Ovary (tissue), 7 donors: ENCODE data around the genes MAPK14, BNIP5 and SRSF3.

GRCh38 chr6:36027668-36028620 is at the start of gene MAPK14:
MAPK14 (plus strand) TSS chr6:36027808.
- PRO-cap, 7 experiments: peak in 7 of 7 experiments; most common plus-strand start chr6:36027811 (in 7)
- RAMPAGE, long total RNA, 2 experiments: no peak in any of the 2 experiments

- PRO-cap, 7 experiments: no peak in any of the 7 experiments
- RAMPAGE, long total RNA, 2 experiments: no peak in any of the 2 experiments
These were observed 23.0 kb upstream of the MAPK13 start for GRCh38 chr6:36107295-36107782.

DNA sequence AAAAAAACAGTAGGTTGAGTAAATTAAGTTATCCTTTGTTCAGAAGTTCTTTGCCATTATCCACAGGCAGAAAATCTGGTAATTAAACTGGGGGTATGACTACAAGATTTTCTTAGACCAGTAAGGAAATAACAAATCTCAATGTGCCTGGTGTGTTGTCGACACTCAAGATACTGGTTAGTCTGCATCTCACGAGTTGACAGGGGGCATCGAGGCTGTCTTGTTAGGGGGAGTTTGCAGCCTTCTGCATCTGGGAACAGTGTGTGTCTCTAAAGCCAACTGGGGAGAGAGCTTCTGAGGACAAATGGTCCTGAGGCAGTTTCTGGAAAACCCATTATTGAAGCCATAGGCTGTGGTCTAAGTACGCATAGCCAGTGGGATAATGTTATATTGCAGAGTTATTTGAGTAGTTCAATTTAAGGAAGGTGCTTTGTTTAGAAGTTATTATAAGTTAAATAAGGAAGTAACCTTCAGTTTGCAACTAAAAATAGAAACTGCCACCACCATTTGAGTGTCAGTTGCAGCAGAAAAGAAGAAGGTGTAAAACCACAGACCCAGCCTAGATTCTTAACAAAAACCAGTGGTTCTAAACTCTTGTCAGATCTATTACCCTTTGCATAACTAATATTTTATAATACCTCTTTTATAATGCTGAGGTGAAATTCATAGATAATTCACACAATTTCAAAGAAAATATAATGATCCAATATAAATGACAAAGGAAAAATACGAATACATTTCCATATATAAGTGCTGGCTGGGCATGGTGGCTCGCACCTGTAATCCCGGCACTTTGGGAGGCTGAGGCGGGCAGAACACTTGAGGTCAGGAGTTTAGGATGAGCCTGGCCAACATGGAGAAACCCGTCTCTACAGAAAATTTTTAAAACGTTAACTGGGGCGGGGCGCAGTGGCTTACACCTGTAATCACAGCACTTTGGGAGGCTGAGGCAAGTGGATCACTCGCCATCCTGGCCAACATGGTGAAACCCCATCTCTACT is 15.3 kb upstream of the MAPK13 start:
- PRO-cap, 7 experiments: no peak in any of the 7 experiments
- RAMPAGE, long total RNA, 2 experiments: no peak in any of the 2 experiments

DNA sequence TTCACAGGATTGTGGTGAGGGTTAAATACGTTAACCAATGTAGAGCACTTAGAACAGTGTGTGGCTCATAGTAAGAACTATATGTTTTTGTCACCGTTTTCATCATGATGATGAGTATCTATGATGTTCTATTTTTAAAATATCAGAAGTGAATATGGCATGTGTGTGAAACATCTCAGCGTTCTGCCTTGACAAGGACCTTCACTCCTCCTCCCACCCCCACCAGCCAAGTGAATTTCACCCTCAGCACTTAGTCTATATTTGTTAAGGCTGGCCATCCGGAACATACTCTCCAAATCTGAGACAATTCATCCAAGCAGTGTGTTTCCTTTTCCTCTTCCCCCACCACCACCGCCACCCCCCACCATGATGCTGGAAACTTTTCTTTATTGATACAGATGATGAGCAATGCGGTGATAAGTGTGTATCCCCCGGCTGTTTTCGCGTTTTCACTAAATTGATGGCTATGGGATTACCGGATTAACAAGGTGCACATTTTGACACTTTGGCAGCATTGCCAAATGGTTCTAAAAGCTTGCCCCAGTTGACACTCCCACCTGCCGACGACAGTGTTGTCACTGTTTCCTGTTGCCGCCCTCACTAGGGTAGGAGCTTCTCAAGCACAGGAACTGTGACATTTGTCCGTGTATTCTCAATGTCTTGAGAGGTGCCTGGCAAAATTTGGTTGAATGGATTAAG is 10.0 kb upstream of the MAPK13 start:
- PRO-cap, 7 experiments: peak in 2 of 7 experiments; most common plus-strand start position 638 of the sequence (in 2)
- RAMPAGE, long total RNA, 2 experiments: no peak in any of the 2 experiments

DNA sequence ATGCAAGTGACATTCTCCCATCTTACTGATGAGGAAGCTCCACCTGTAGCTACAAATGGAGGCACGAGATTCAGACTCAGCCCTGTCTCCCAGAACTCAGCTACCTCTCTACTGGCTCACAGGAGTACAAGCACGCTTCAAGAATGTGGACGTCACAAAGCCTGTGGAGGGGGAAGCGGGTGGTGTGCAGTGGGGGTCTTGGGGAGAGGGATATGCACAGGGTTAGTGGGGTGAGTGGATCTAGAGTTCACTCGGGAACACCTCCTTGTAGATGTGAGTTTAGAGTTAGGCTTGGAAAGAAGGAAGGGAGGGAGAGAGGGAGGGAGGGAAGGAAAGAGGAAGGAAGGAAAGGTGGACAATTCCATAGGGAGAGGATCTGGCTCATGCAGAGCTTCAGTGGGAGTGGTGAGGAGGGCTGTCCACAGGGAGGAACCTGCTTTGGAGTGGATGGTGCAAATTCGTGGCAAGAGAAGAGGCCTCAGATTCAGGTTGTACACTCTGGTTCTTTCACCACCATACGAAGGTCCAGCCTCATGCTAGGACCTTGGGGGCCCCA is 7.4 kb upstream of the MAPK13 start:
- PRO-cap, 7 experiments: no peak in any of the 7 experiments
- RAMPAGE, long total RNA, 2 experiments: no peak in any of the 2 experiments

DNA sequence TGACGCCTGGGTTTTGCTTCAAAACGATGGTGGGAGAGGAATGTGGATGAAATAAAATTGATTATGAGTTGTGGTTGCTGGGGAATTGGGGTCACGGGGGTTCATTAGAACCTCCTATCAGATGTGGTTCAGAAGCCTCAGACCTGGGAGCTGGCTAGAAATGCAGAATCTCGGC is 605 bp upstream of the MAPK13 start:
- PRO-cap, 7 experiments: no peak in any of the 7 experiments
- RAMPAGE, long total RNA, 2 experiments: no peak in any of the 2 experiments

DNA sequence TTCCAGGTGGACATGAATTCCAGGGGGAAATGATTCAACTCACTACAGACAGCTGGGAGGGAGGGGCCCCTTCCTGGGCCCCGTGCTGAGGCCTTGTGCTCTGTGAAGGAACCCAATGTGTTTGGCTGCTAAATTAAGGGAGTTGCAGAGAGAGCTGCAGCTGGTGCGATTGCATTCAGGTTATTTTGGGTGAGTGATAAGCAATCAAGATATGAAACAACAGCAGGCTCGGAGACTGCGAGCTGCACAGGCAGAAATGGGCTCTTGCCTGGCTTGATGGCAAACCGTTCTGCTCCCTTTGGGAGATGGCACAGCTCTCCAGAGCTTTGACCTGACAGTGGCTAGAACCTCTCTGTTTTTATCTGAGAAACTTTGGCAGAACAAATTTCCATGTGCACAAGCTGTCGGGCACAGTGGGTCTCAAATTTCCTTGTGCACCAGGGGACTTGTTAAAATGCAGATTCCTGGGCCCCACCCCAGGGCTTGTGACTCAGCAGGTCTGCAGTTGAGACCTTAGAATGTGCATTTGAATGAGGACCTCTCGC is 9.8 kb downstream of the MAPK13 start:
- PRO-cap, 7 experiments: no peak in any of the 7 experiments
- RAMPAGE, long total RNA, 2 experiments: no peak in any of the 2 experiments

GRCh38 chr6:36291048-36291796 is 21.4 kb downstream of the PNPLA1 start:
- PRO-cap, 7 experiments: no peak in any of the 7 experiments
- RAMPAGE, long total RNA, 2 experiments: no peak in any of the 2 experiments

GRCh38 chr6:36336257-36337420 is at the start of gene BNIP5:
BNIP5 (minus strand) TSS chr6:36336888.
- PRO-cap, 7 experiments: no peak in any of the 7 experiments
- RAMPAGE, long total RNA, 2 experiments: start-site peak on the minus strand in 1 of 2 experiments, at chr6:36336885-36336890 at its widest, 13 reads per replicate

DNA sequence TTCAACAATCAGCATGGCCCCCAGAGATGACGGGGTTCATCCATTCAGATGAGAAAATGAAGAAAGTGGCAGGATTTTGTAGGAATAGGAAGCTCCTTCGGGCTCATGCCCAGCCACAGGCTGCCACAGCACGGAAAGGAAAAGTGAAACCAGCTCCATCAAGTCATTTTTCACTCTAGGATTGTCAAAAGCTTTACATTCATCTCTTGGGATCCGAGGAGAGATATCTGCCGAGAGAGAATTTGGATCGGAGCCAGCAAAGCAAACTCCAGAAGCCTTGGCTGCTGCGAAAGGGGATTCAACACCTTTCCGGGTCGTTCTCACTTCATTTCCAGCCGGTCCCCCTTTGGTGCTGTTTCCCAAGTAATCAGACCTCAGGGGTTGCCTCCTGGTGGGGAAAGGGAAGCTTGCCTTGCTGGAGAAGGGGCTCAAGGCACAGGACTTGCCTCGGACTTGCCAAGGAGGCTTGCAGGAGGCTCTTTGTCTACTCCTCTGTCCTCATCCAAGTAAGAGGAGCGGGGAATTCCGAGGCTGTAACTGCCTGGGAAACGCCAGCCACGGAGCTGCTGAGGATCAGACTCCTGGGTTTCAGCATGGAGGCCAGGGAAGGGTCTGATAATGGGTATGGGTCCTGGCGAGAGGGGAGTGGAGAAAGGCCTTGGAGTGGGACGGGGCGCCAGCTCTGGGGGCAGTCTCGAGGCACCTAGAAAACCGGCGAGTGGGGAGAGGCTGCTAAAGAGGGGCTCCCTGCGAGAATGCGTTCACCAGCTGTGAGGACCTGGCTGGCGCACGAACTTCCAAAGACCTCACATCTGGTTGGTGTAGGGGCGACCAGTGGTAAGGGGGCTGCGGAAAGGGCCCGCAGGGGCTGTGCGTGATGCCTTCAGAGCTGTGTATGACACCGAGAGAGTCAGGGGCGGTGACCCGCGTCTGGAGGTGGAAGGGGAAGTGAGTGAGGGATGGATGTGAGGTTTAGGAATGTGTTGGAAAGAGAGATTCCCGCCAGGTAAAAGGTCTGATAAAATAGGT is 730 bp downstream of the ETV7 start:
- PRO-cap, 7 experiments: peak in 4 of 7 experiments; most common plus-strand start position 892 of the sequence (in 2); most common minus-strand start position 772 of the sequence (in 4)
- RAMPAGE, long total RNA, 2 experiments: no peak in any of the 2 experiments

DNA sequence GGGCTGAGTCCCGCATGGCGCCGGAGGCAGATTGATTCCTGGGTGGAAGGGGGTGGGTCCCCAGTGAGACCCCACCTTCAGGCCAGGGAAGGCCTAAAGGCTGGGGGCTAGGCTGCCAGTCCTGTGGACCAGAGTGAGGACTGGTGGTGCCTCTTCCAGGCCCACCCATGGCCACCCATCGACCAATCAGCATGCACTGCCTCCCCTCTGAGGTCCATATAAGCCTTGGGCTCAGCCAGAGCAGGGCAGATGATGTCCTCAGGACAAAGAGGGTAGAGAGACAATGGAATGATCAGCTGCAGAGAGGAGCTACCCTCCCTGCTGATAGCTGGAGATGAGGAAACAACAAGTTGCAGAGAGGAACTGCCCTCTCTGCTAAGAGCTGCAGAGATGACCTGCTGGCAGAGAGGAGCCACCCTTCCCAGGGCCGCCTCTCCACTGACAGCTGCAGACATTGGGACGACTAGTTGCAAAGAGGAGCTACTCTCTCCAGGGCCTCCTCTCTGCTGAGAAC is 9.1 kb upstream of the ETV7 start:
- PRO-cap, 7 experiments: no peak in any of the 7 experiments
- RAMPAGE, long total RNA, 2 experiments: no peak in any of the 2 experiments

DNA sequence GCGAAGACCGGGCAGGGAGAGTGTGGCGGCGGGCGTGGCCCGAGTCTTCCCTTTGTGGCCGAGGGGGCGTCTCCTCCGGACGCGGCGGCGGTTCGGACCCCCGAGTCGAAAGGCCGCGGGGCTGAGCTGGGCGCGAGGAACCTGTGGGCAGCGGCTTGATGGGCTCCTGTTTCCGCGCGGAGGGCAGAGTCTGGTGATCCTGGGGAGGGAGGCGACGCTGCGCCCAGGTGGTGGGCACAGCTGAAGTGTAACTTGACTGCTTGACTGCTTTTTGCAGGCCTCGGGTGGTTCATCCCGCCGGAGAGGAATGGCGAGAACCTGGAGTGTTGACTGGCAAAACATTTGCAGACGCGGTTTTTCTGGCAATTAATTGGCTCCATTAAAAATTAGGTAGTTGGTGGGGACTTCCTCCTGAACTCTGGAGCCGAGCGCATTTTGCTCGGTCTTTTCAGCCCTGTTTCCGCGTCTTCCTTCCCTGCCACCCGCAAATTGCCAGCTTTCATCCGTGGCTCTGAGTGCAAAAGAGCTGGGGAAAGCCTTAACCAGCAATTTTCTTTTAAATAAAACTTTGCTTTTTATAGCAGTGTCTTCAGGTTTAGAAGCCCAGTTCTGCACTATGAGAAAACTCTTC is 456 bp downstream of the KCTD20 start:
- PRO-cap, 7 experiments: peak in 5 of 7 experiments; most common plus-strand start position 186 of the sequence (in 2); most common minus-strand start position 420 of the sequence (in 2)
- RAMPAGE, long total RNA, 2 experiments: no peak in any of the 2 experiments

DNA sequence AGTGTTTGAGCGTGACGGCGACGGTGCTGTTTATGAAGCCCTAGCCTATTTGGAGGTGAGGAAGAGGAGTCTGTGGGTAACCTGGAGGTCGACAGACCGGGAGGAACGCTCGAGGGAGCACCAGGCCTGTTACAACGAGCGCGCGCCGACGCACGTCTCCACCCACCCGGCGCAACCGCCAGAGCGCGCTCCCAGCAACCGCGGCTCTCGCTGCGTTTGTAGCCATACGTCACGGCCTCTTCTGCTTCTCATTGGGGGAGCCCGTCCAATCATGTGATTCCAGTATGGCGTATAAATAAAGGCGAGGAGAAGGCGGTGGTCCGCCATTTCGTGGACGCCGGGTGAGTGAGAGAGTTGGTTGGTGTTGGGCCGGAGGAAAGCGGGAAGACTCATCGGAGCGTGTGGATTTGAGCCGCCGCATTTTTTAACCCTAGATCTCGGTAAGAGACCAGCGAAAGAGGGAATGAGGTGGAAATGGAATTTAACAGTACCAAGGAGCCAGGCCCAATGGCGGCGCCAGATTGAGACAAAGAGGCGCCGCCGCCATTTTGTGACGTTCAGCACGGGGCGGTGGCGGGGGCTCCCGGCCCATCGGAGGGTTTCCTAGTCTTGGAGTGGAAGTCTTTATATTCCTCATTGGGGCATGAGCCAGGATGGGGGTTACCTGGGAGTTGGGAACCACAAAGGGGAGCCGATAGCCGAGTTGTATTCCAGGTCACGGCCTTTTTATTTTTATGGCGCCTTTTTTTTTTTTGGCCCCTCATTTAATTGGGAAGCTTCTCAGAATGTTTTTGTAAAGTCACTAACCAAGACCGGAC is at the start of gene SRSF3:
TSS of gene SRSF3 (plus strand) at position 321 of the 818 bp plus-strand sequence.
- PRO-cap, 7 experiments: peak in 7 of 7 experiments; most common plus-strand start position 327 of the sequence (in 5); most common minus-strand start position 133 of the sequence (in 4)
- RAMPAGE, long total RNA, 2 experiments: start-site peak on the plus strand in 2 of 2 experiments, centred at positions 321 to 326 of the sequence, 153 to 1,397 reads per replicate

GRCh38 chr6:36607484-36608428 is 13.6 kb downstream of the SRSF3 start:
- PRO-cap, 7 experiments: no peak in any of the 7 experiments
- RAMPAGE, long total RNA, 2 experiments: no peak in any of the 2 experiments

- PRO-cap, 7 experiments: peak in 7 of 7 experiments; most common plus-strand start chr6:36735408 (in 2); most common minus-strand start chr6:36735311 (in 7)
- RAMPAGE, long total RNA, 2 experiments: no peak in any of the 2 experiments
These were observed 37.5 kb downstream of the RAB44 start for GRCh38 chr6:36734925-36735630.

GRCh38 chr6:36740445-36741312 is 43.1 kb downstream of the RAB44 start:
- PRO-cap, 7 experiments: no peak in any of the 7 experiments
- RAMPAGE, long total RNA, 2 experiments: no peak in any of the 2 experiments

- PRO-cap, 7 experiments: no peak in any of the 7 experiments
- RAMPAGE, long total RNA, 2 experiments: no peak in any of the 2 experiments
These were observed 70.8 kb downstream of the CPNE5 start for GRCh38 chr6:36768488-36768794.

DNA sequence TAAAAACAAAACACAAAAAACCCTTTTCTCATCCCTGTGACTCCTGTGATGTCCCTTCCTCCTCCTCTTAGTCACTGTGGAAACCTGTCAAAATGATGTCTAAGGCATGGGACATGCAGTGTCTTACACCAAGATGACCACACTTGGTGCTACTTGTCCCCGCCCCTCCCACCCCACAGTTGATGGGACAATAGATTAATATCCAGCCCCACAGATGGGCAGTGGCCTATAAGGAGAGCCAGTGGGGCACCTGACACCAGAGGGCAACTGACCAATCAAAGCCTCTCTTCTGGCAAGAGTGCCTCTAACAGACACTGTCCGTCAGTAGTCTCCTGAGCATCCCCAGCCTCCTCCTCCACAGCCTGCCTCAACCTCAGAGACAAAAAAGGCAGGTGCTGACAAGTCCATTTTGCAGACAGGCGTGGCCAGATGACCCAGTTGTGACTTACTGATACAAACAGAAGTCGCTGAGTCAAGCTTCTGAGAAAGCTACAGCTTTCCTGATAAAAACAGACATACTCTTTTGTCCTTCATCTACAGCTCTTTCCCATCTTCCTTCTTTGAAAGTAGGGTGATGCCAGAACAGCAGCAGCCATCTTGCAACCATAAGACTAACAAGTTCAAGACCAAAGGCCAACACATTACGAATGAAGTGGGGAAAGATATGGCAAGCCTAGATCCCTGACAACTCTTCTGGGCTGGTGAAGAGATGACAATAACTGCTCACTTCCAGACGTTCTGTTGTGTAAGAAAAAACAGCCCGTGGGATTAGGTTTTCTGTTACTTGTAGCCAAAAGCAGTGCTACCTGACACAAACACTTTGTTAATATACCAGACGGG is 12.4 kb downstream of the PPIL1 start:
- PRO-cap, 7 experiments: no peak in any of the 7 experiments
- RAMPAGE, long total RNA, 2 experiments: no peak in any of the 2 experiments

DNA sequence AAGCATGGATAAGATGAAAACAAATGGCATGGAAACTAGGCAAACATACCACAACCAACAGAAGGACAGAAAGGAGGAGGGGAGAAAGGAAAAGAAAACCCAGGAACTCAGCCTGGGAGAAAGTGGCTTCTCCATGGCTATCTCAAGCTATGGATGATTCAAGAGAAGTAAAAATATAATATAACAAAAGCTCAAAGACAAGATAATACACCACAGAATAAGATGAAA is 6.7 kb downstream of the PPIL1 start:
- PRO-cap, 7 experiments: no peak in any of the 7 experiments
- RAMPAGE, long total RNA, 2 experiments: no peak in any of the 2 experiments

DNA sequence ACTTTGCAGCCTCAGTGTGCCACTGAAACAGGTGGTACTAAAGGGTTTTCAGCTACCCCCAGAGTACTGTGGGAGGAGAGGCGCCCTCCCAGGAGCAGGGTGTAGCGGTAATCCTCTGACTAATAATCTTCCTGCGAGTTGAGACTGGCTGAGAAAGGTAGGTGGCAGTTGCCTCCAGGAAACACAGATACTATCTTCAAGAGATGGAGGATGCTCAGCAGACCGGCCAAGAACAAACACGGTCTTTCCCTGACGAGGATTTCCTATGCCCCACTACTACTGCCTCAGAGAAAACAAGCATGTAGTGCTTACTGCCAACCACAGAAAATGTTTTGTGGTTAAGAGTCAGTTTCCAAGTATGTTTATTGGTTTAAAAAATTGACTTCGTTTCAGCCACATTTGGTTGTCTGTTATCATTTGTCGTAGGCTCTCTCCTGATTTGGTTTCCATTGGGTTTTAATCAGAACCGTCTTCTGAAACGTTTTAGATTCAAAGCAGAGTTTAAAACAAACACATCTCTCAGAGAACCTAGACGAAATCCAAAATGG is 26.9 kb downstream of the C6orf89 start:
- PRO-cap, 7 experiments: no peak in any of the 7 experiments
- RAMPAGE, long total RNA, 2 experiments: no peak in any of the 2 experiments